Measurements from ENCODE around the gene CTAGE1.

DNA sequence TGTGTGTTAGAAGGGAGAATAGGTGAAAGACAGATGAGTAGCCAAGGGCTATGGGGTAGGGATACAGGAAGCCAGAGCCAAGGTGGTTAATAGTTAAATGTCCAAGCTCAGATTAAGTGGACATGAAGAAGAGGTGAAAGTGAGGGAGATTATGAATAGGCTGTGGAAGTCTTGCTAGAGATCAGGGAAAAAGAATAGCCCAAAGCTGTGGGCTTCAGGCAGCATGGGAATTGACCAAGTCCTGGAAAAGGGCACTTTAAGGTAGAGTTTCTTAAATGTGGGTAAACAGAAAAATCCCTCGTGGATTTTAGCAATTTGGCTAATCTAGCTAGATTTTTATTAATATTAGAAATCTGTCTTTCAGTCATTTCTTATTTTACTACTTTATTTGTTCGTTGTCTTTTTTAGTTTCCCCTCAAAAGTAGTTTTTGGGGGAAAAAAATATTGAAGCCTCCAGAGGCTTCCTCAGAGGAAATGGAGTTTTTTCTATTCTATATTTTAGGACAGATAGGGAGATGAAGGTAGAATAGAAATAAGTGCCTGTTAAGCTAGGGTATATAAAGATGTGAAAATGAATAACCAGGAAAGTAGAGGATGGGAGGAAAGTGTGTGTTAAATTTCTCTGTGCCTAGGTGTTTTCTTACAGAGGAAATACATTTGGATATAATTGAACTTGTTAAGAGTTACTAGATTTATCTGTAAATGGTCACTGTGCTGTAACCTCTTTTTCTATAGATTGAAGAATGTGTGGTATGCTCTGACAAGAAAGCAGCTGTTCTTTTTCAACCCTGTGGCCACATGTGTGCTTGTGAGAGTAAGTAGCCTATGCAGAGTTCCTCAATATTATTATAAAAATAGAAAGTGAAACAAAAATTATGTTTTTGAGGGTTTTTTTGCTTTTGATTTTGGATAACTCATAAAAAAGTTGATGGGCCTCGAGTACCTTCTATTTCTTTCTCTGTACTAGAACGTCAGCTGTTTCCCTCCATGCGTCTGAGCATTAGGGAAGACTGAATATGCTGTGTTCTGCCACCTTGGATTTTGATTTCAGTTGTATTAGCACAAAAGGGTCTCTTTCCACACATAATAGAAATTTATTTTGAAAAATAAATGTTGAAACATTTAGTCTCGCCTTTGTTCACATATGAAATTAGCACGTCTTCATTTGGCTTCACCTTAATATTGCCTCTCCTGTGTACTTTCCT, 112.2 kb downstream of the MIB1 start:
- PRO-cap, result no peak

DNA sequence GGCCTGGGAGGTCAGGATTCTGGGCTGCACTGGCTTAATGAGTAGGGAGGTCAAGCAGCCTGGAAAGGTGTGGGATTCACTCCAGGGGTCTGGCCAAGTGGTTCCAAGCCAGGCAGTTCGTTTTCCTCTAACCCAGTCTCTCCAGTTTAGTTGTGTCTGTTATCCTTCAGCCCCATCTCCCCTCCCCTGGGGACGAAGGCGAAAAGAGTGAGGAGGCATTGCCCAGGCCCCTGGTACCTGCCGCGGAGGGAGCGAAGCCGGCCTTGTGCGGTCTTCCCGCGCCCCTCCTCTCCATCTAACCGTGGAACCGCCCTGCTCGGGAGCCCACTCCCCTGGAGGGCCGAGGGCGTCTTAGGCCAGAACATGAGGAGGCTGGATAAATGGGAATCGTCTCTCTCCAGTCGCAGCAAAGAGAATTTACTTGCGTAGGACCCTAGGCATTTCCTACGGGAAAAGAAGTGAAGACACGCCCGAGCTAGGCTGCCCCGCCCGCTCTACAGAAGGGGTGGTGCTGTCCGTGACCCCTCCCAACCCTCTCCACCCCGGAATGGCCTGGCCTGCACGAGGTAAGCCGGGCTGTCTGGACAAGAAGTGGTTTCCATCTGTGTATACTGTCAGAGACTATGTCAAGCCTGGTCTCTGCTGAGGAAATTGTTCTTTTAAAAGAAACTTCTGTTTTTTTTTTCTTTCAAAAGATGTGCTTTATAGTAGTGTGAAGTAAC, 156.2 kb downstream of the MIB1 start:
- PRO-cap, result no peak

GRCh38 chr18:21980983-21981212, 188.5 kb upstream of the GATA6 start:
- PRO-cap, result no peak

GRCh38 chr18:22032748-22033090, 136.7 kb upstream of the GATA6 start:
- PRO-cap, result no peak

DNA sequence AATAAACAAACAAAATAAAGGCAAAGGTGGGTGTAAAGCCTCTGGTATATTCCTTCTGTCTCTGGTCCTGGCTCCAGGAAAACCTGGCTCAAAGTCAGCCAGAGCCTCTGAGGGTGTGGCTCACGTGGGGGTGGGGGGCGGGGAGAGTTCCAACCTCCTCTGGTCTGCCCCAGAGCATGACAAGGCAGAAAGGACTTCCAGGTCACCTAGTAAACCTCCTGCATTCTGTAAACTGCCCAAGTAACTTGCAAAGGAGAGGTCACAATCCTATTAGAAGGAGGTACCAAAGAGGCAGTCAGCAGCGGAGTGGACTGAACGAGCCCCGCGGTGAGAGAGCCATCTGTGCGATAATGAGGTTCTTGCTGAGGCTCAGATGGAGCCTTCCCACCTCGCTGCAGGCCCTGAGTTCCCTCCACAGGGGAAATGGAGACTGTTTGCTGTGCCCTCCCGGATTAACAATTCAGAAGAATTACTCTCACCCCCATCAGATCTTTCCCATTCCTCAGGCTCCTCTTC, 58.9 kb upstream of the GATA6 start:
- PRO-cap, result no peak

DNA sequence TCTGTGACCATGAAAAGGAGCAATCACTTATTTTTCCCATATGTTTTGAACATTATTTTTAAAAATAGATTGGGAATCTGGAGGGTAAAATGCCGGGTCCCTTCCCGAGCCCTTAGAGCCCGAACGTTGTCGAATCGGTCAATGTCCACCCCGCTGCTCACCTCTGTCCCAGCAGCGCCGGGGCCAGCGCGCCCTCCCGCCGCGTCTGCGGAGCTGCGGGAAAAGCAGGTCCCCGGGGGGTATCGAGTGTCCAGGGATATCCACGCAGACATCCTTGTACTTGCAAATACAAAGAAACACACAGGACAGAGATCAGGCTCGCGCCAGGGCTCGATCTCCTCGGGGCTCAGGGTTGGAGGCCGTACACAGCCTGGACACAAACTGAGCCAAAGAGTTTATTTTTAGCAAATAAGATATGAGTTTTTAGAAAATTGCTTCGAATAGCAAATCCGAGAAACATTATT, 2.3 kb upstream of the GATA6 start:
- PRO-cap, result bidirectional peak, plus-strand start outside the sequence, minus-strand start at position 338 of the sequence

GRCh38 chr18:22173177-22173786, 3.9 kb downstream of the GATA6 start:
- PRO-cap, result no peak

DNA sequence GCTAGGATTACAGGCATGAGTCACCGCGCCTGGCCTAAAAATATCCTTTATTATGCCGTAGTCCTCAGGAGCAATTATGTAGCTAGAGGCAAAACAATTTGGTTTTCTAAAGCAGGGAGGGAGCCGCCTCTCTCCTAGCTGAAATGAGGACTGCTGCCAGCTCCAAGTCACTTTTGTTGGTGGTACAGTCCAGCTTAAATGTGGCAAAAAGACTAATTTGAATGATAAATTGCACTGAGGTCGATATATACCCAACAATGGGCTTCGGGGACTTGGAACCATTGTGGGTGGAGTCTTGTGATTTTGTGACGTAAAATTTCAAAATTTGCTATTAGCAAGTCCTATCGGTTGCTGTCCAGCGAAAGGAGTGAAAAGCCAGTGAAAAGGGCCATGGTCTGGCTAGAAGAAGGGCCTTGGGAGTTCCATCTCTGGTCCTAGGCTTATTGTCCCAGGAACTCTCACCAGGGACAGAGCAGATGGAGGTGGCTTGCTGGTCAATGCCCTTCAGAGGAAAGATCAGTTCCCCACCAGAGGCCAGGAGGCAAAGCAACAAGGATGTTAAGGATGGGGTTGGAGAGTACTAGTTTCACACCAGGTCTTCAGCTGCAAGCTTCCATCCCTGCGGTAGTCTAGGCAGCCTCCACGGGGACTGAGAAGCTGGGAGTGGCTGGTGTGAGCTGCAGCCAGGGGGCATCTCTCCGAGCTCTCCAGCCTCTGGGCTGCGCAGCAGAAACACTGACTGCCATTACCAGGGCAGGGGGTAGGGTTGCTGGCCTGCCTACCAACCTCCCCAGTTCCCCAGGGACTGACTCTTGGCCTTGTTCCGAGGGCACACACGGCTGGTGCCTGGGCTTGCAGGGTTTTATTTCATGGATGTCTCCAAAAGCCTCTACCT, 15.6 kb downstream of the GATA6 start:
- PRO-cap, result no peak

GRCh38 chr18:22200518-22201402, 31.4 kb downstream of the GATA6 start:
- PRO-cap, result no peak

DNA sequence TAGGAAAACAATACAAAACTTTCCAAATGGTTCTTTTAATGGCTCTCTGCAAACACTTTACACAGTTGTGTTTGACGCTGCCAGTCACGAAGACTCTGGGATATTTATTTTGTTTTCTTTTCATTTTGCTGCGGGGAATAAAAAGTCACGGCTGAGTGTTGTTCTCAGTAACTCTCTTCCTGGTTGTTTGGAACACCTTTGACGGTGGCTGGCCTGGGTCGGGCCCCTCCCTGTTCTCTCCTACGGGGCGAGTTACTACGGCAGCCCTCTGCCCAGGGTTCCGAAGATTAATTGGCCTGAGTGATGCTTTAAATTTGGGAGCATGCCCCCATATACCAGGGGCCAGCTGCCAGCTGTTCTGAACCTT, 84.7 kb downstream of the GATA6 start:
- PRO-cap, result no peak

DNA sequence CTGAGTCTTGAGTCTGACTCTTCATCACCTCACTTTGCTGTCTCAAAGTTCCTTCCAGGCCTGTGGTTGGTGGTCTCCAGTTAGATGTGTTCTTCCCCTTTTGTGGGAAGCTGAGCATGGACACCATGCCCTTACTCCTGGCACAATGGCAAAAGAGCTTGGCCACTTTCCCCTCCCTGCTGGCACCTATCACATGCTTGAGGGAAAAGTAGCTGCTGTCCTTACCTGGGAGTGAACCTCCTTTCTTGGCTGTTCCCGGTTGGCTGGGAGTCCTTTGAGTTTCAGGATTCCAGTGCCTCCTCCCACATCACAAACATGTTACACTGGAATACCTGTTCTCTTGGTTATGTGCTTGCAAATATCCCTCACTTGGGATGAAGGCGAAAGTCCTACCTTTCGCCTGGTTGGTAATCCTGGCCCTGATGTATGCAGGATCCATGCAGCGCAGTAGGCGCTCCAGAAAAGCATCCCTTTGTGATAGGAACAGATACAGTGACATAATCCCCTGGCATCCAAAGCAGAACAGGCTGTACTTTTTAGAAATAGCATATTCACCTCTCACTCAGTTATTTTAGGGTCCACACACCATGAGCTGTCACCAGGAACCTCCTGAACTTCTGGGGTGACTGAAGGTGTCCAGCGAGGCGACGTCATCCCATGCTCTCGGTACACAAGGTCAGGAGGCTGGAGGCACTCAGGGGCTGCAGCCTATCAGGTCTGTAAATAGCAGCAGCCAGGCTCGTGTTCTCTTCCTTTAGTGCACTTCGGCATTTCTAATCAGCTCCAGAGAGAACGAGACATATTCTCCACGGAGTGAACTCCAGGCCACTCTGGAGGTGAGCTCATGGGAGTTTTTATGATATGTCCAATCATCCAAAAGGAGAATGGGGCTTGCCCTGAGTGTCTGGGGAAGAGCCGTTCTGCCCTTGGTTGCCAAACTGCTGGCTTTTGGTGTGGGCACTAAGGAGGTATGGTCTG, 98.1 kb downstream of the GATA6 start:
- PRO-cap, result no peak

DNA sequence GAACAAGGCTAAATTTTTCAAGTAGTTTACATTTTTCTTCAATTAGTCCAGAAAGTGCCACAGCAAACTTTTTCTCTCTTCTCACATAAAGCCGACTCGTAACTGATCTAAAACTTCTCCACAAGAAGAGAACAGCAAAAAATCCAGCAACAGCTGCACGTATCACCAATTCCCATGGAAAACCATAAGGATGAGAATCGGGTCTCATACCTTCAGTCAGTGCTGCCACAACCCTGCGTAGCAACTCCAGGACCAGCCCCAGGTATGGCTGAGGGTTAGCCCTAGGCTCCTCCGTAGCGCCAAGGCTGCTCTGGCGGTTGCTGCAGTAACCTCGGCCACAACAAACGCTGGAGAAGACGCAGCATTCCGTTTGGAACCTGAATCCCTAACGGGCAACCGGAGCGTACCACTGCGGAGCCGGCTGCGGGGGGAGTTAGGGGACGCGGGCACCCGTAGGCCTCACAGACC, at the start of gene CTAGE1:
Gene CTAGE1, minus strand, starts transcription at position 312 of the 468 bp plus-strand sequence.
- PRO-cap, result no peak

GRCh38 chr18:22466556-22467157, 48.9 kb upstream of the CTAGE1 start:
- PRO-cap, result no peak

- PRO-cap, result no peak
Observed at GRCh38 chr18:22607048-22607384, 189.3 kb upstream of the CTAGE1 start.

DNA sequence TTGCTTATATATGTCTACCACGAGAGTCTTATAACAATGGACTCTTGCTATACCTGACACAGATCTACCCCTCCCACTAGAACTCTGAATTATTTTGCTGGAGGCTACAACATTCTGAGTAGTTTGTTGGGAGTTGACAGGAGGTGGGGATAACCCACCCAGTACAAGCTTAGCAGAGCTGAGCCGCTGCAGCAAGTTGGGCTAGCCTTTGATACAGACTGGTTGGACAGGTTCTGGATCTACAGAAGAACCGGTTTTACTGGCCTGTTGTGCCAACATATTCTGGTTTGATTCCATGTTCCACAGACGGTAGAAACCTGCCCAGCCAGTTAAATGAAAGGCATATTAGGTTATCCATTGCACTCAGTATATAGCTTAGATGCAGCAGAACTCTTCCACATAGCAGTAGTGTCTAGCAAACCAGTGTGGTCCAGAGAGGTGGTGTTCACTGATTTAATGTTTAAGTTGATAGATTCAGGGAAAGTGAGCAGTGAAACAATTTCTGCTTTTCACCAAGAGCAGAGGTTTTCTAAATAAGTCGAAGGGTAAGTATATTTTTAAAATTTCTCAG, 19.3 kb upstream of the RBBP8 start:
- PRO-cap, result unidirectional peak, plus-strand start at position 378 of the sequence; unidirectional peak, plus-strand start at position 400 of the sequence

GRCh38 chr18:23078926-23079350, 56.3 kb upstream of the CABLES1 start:
- PRO-cap, result unidirectional peak, minus-strand start at chr18:23079257

DNA sequence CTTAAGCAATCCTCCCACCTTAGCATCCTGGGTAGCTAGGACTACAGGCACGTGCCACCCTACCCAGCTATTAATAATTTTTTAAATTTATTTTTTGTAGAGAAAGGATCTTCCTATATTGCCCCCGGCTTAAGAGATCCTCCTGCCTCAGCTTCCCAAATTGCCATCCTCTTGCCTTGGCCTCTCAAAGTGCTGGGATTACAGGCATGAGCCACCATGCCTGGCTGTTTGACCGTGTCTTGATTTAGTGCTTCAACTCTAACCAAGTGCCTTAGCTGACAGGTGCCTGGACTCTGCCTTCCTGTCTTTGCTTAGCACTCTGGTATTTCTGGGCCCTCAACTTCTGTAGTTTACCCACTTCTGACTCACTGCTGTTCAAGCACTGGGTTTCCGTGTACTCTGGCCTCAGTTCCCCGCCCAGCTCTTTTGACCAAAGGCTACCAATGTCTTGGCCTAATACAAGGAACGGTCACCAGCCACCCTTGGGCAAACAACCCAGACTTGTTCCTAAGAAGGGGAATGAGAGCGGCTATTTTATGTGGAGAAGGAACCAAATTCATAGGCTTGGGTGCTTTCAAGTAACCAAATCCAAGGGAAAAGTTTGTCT, 35.7 kb upstream of the CABLES1 start:
- PRO-cap, result no peak

DNA sequence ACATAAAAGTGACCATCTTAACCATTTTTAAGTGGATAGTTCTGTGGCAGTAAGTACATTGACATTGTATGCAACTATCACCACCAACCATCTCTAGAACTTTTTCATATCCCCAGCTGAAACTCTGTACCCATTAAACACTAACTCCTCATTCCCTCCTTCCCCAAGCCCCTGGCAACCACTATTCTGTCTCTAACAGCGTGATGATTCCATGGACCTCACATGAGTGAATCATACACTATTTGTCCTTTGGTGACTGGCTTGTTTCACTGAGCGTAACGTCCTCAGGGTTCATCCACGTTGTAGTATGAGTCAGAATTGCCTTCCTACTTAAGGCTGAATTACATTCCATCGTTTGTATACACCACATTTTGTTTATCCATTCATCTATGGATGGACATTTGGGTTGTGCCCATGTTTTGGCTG, 19.7 kb upstream of the CABLES1 start:
- PRO-cap, result no peak

- PRO-cap, result no peak
Observed at GRCh38 chr18:23143873-23144476, 8.7 kb downstream of the CABLES1 start.

DNA sequence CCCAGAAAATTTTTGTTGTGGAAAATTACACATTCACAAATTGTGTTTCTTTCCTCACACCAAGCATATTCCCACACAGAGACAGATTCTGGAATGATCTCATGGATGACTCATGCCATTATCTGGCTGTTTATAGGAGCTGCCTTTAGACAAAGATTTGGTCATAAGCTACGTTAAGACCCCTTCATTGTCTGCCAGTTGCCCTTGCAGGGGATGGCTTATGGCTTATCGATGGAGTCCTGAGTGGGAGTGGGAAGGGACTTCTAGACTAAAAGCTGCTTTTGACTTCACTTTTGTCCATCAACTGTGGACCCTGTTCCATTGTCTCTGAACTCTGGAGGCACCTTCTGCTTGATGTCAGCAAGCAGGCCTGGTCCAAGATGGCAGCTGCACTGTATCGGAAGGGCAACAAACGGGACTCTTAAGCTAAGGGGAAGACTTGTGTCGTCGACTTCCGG, 92.0 kb downstream of the CABLES1 start:
- PRO-cap, result no peak

Measured in left lung (tissue), 1 donor.